H9 (cell line): ENCODE data around the gene DDX17.

- PRO-cap: no peak
Measured at GRCh38 chr22:37679345-37680544, 4.3 kb downstream of the LGALS1 start.

DNA sequence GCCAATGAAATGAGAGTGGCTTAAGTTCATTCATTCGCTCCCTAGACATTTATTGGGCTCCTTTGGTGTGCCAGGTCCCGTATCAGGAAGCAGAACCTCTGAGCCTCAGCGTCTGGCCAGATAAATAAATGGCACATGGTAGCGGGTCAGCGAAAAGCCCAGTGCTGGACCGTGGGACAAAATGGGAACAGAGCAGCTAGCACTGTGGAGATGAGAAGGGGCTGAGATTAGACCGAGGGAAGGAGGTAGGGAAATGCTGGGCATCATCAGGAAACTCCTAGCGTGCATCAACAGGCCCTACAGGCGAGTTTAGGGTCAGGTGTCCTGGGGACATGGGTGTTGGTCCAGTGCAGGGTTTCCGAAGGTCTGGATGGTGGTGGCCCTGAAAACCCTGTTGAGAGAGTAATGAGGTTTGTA, 672 bp downstream of the NOL12 start:
- PRO-cap: no peak

DNA sequence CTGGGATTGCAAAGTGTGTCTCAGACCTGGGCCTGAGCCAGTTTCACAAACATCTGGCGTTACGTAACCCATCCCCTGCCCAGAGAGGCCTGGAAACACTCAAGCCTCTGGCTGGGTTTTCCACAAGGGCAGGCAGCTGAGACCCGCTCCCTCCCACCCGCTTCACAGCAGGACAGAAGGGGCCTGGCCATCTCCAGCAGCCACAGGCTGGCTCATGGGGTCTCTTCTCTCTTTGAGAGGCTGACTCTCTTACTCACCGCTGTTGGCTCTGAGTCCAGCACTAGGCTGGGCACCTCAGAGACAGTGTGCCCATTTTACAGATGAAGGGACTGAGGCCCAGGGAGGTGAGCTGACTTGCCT, 44.5 kb downstream of the TRIOBP start:
- PRO-cap: no peak

DNA sequence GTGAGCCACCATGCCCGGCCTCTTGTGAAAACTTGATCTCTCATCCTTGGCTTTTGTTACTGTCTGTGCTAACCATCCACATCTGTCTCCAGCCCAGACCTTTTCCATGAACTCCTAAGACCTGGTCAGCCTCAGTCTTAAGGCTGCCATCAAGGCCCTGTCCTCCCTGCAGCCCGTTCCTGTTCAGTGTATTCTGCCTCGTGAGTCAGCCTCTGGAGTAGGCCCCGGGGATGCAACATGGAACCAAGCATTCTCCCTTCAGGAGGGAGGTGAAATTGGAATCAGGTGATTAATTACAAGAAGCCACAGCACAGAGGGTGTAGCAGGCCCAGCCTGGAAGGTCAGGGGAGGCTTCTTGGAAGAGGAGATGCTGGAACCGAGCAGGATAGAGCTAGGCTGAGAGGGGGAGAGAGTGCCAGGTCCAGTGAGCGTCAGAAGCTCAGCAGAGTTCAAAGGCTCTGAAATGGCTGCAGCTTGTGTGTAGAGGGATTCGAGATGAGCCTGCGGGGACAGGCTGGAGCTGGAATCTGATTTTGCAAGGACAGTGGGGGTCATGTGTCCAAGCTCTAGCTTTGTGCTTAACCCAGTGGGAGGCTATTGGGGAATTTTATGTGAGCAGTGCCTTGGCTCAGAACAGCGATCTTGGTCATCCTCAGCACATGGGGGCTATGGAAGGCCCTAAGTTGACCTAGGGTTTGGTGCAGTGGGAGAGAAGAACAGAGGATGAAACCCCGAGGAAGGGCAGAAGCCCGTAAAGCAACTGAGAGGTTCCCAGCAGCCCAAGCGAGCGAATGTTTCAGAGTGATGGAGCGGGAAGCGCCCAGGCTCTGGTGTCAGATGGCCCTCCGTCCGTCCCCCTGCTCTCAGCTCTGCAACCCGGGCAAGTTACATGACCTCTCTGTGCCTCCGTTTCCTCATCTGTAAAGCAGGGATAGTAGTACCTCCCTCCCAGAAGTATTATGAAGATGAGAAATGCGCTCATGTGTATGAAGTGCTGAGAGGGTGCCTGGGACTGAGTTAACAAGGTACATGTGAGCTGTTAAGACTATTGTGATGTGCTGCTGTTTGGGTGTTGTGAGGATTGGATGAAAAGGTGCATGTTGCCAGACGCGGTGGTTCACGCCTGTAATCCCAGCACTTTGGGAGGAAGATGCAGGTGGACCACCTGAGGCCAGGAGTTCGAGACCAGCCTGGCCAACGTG, 25.3 kb upstream of the H1-0 start:
- PRO-cap: no peak

GRCh38 chr22:37804830-37805008, 310 bp upstream of the H1-0 start:
- PRO-cap: no peak

DNA sequence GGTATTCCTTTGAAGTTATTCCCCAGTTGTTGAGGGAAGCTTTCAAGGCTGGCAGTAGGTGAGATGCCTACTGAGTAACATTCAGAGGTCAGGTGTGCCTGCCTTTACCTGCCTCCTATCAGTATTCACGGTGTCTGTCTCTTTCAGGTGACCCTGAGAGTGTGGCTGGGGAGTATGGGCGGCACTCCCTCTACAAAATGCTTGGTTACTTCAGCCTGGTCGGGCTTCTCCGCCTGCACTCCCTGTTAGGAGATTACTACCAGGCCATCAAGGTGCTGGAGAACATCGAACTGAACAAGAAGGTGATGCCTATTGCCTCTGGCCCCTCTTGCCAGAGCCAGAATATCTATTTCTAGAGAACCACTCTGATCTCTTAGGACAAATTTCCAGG, 25.0 kb downstream of the EIF3L start:
- PRO-cap: no peak

DNA sequence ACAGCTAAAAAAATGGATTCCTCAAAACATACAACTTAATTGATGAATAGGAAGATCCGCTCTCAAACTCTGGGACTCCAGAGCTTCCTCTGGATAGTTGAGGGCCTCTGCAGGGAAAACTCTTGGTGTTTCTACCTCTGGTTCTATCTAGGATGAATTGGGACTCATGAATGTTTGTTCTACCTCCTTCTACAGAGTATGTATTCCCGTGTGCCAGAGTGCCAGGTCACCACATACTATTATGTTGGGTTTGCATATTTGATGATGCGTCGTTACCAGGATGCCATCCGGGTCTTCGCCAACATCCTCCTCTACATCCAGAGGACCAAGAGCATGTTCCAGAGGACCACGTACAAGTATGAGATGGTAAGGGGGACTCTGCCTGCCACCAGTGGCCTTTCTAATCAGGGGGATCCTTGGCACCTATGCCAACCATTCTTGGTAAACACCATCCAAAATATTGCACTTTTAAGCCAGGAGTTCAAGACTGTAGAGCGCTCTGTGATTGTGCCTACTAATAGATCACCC, 26.5 kb downstream of the EIF3L start:
- PRO-cap: no peak

DNA sequence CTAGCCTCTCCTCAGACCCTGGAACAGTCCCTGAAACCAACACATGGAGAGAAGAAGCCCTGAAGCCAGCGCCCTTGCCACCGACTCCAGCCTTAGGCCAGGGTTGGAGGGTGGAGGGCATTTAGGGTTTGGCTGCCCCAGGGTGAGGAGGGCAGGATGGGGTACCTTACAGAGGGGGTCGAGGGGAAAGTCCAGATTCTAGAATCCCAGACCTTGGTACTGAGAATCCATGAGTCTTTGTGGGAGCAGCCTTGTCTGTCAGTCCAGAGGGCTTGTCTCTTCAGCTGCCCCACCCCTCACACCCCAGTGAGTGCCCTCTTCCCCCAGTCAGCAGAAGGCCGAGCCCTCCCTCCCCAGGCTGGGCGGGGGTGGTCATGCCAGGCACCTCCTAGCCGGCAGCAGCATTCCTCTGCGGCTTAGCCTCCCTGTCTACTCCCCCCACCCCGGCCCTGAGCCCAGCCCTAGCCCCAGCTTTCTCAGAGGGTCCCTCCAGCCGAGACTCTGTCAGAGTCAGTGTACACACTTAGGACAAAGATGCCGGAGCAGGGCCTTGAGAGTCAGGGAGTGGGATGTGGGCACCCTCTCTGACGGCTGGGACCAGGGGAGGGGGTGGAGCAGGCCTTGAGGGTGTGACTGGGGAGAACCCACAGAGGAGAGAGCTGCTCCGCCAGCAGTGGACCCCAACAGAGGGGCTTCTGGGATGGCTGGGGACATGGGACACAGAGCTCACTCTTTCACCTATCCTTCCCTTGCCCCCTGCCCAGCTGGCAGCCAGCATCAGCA, 4.6 kb downstream of the SOX10 start:
- PRO-cap: no peak

DNA sequence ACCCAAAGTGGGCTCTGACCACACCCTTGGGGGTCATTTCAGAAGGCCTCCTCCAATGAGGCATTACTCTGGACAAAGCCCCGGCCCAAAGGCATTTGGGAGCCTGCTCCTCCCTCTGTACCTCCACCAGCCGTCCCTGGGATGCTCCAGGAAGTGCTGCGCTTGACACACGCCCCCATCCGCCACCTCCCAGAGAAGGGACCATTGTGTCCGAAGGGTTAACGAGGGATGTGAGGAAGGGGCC, 31.8 kb upstream of the SOX10 start:
- PRO-cap: no peak

DNA sequence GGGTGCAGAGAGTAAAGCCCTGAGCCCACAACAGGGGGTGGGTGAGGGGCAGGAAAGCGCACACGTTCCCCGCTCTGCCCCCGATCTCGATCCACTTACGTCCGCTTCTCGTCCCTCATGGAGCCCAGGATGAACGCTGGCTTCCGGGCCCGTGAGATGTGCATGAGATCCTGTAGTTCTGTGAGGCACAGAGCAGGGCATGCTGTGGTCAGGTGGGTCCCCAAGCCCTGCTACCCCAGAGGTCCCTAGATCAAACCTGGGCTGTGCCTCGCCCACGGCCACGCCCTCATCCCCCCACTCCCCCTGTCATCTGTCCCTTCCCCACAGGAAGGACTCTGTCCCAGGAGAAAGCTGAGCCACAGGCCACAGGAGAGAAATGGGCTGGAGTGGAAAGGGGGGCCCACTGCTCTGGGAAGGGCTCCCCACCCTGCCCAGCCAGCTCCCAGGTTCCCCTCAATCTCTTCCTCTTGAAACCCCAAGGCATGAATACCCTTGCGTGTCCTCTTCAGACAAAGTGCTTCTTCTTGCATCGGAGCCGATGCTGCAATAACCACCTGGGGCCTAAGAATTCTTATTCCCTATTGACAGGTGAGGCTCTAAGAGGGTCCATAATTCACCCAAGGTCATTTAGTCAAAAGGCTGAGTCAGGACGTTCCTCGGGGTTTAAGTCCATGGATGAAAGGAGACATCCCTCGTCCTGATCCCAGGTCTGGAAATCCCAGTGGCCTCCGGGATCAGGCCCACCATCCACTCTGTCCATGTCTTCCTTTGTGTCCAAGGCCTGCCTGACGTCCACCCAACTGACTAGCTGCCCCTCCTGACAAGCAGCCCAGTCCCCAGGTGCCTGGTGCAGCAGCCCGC, 16.0 kb upstream of the BAIAP2L2 start:
- PRO-cap: no peak

DNA sequence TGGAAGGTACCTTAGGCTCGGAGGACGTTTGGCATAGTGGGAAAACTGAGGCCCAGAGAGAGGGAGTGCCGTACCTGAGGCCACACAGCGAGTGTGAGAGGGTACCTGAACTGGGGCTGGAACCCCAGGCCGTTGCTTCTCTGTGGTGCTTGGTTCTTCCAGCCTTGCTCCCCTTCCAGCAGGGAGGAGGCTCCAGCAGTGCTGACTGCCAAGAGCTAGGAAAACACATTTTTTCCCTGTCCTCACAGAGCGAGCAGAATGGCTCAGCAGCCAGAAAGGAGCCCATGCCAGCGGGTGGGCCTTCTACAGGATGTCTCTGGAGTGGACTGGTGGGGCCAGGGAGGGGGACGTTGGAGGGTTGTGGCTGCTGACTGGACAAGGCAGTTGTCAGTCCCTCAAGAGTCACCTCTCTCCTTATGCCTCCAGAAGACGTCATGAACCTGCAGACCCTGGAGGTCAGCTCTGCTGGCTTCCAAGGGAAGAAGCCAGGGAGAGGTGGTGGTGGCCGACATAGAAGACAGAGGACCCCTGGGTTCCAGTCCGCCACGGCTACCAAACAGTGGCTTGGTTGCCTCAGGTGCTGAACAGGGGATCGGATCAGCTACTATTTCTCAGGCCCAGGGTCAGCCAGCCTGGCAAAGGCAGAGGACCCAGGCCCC, 3.5 kb downstream of the MAFF start:
- PRO-cap: no peak

- PRO-cap: no peak
Measured at GRCh38 chr22:38222654-38223231, 20.9 kb downstream of the MAFF start.

DNA sequence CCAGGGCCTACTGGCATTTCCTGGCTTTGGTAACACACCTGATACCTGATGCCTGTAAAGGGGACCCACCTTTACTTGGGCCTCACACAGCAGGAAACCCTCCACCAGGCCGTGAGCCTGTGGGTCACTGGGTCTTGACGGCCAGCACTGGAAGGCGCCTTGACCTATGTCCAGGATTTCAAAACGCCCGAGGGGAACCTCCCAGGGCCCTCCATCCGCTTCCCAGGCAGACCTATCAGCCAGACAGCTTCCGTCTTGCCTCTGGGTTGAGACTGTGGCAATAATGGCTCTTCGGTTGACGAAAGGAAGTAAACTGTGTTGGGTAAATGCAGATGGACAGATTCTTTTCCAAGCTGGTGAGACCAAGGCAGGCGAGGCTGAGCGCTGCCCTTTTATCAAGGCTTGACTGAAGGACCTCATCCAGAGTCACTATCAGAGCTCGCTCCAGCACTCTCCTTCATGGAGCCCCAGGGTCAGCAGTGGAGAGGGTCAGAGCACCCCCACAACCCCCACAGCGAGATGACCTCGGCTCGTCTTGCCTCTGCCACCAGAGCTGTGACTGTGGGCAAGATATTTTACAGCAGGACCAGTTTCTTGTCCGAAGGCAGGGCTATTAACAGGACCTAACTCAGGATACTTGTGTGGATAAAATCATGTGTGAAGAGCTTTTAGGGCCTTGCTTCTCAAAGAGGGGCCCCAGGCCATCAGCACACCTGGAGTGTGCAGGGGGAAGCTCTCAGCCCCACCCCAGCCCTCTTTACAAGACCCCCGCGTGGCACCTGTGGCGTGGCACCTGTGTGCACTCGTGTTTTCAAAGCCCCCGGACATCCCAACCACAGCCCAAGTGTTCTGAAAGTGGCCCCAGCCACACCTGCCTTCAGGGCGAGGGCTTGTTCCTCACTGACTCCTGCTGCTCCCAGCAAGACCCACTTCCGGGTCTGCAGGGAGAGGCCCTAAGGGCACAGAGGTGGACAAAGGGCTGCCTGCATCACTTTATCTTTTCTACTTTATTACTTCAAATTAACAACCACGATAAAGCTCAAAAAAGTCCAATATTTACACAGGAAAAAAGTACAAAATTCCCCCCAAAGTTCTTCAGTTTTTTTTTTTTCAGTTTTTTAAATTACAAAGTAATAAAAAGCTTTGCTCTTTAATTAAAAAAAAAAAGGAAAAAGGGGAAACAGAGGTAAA, 17.3 kb upstream of the TMEM184B start:
- PRO-cap: no peak

DNA sequence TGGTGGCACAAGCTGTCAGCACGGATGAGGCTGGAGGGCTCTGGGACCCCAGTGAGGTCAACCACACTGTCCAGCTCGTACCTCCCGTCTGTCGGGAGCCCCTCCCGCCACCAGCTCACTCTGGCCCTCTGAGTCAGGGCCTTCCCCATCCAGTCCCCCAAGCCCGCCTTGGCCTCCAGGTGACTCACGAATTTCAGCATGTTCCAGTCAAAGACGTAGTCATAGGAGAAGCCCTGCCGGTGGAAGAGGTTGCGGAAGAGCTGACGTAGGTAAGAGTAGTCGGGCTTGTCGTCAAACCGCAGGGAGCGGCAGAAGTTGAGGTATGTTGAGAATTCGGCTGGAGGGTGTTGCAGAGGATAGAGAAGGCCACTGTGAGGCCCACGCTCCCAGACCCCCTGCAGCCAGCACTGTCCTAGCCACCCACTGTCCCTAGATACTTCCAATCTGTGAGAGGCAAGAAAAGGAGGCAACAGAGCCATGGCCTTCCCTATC, 18.6 kb downstream of the CSNK1E start:
- PRO-cap: no peak

DNA sequence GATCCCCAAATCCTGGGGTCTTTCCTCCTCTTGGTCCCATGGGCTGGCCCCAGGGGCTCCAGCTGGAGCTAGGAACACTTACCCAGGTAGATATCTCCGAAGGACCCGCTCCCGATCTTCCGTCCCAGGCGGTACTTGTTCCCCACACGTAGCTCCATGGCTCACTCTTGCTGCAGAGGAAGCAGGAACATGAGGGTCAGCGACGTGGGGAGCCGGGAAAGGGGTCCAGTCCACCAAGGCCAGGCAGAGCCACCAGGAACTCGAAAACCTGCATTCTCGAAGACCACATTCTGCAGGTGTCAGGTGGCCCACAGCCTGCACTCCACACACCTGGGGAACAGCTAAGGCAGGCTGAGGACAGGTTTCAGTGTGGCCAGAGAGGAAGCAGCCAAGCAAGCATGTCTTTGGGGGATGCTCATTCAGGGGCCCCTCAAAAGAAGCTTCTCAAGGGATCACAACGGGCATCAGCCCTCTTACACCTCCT, 3.2 kb downstream of the CSNK1E start:
- PRO-cap: unidirectional peak, plus-strand start at position 164 of the sequence

DNA sequence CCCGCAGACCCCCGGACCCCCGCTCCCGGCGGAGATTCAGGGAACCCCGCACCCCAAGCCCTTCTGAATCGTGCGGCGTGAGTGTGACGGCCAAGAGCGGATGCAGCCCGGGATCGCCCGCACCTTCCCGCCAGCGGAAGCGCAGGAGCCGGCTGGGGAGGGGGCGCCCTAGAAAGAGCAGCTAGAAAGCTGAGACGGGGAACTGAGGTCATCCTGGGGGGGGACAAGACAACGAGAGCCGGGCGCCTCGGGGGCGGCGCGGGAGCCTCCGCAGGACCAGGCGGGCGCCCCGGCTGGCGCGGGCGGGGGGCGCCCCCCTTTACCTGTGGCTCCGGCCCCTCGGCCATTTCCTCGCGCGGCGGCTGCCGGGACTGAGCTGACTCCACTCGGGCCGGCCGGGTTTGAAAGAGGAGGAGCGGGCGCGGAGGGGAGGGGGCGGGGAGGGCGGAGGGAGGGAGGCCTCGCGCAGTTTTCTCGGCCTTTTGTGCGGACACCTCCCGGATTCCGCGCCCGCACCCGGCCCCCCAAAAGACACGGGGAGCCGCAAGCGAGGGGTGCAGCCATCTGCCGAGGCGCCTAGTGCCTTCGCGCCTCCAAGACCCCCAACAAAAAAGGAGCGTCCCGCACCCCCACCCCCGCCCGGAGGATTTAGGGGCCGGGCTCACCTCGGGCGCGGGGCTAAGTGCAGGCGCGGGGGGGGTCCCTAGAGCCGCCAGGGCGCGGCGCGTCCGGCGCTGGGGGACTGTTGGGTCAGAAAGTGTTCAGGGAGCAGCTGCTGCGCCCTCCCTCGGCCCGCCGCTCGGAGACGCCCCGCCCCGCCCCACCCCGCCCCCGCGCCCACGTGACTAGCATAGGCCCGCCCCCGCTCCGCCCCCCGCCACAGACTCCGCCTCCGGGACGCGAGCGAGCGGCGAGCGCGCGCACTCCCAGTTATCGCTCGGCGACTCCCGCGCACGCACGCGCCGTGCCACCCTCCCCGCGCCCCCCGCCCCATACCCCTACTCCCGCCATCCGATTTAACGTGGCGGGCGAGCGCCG, 56.6 kb downstream of the KCNJ4 start:
- PRO-cap: bidirectional peak, plus-strand start at position 133 of the sequence, minus-strand start at position 143 of the sequence; bidirectional peak, plus-strand start at position 527 of the sequence, minus-strand start at position 373 of the sequence; bidirectional peak, plus-strand start at position 742 of the sequence, minus-strand start at position 759 of the sequence; bidirectional peak, plus-strand start at position 929 of the sequence, minus-strand start at position 807 of the sequence

GRCh38 chr22:38463317-38463719, 4.6 kb upstream of the KDELR3 start:
- PRO-cap: unidirectional peak, plus-strand start at chr22:38463648

DNA sequence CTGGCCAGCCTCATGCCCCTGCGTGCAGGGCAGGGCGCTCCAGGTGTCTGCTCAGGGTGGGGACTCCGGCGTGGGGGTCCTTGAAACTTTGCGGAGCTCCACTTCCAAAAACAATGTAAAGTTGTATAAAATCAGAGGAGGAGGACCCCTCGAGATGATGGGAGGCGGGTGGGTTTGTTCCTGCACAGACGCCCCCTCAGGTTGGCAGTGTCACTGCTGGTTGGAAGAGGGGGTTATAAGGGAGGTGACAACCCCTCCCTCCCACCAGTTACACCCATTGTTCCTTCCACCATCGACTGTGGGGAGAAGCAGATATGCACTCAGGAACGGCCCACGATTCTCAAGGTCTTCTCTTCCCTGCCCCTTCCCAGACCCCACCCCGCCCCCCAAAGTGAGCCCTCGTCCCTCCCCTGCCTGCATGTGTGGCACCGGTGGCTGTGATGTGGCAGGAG, 493 bp downstream of the KDELR3 start:
- PRO-cap: unidirectional peak, minus-strand start at position 209 of the sequence

GRCh38 chr22:38490460-38490861, 15.7 kb downstream of the DDX17 start:
- PRO-cap: no peak

- PRO-cap: bidirectional peak, plus-strand start at chr22:38506083, minus-strand start at chr22:38506308
Measured at GRCh38 chr22:38506131-38506416, at the start of gene DDX17. TSS of gene DDX17 (minus strand) at chr22:38506311.